Hematopoietic multipotent progenitor cell (in vitro differentiated cells): Measurements from ENCODE around the genes TMEM262, TM7SF2 and SYVN1.

GRCh38 chr11:64372262-64373413 lies 13.7 kb downstream of the RPS6KA4 start:
- CAGE, long polyA plus RNA = no peak

DNA sequence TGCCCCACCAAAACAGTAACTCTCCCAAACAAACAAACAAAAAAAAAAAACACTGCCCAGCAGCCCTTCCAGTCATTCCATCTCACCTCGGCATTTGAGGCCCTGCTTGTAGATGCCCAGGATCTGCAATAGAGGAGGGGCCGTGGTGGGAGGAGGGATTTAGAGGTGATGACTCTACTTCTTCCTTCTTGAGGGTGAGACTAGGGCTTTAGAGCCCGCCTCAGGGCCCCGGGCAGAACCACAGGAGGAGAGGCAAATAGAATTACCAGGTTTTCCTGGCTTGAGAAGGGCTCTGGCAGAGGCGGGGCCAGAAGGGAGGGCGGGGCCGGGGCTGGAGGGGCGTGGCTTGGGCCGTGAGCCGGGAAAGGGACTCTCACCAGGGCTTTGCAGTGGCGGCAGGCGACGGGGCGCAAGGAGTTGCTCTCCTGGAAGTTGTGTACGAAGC lies 6.7 kb upstream of the NRXN2 start:
- CAGE, long polyA plus RNA = no peak

GRCh38 chr11:64761556-64762023 lies 1.8 kb upstream of the PYGM start:
- CAGE, long polyA plus RNA = no peak

DNA sequence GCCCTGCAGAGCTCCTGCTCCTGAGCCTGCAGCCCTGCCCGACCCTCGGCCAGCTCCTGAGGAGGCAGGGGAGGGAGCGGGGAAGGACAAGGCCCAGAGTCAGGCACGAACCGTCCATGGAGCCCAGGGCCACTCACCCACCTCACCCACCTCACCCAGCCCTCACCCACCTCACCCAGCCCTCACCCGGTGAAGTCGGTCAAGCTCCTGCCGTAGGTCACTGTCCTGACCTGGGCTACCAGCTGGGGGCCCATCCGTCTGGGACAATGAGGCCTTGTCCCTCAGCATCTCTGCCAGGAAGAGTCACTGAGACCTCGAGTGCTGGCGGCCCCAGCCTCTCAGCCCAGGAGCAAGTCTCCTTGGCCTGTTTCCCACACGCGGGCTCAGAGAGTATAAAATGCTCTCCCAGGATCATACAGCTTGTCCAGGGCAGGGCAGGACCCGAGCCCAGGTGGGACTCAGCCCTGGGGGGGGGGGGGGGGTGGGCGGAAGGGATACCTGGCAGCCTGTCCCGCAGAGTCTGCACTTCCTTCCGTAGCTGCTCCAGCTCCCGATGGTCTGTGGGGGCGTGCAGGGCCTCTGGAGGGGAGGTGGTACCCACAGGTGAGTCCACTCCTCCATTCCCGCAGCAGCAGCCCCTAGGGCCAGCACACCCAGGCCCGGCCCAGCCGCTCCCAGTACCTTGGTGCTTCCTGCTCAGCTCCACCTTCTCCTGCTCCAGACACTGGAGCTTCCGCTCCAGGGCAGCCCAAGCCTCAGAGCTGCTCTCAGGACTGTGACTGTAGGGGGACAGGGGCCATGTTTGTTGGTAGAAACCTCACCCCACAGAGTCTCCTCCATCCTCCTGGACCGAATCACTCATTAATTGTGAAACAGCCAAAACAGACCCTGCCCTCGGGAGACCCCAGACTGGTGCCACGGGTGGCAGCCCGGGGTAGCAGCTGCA lies 7.9 kb downstream of the CDC42BPG start:
- CAGE, long polyA plus RNA = no peak

DNA sequence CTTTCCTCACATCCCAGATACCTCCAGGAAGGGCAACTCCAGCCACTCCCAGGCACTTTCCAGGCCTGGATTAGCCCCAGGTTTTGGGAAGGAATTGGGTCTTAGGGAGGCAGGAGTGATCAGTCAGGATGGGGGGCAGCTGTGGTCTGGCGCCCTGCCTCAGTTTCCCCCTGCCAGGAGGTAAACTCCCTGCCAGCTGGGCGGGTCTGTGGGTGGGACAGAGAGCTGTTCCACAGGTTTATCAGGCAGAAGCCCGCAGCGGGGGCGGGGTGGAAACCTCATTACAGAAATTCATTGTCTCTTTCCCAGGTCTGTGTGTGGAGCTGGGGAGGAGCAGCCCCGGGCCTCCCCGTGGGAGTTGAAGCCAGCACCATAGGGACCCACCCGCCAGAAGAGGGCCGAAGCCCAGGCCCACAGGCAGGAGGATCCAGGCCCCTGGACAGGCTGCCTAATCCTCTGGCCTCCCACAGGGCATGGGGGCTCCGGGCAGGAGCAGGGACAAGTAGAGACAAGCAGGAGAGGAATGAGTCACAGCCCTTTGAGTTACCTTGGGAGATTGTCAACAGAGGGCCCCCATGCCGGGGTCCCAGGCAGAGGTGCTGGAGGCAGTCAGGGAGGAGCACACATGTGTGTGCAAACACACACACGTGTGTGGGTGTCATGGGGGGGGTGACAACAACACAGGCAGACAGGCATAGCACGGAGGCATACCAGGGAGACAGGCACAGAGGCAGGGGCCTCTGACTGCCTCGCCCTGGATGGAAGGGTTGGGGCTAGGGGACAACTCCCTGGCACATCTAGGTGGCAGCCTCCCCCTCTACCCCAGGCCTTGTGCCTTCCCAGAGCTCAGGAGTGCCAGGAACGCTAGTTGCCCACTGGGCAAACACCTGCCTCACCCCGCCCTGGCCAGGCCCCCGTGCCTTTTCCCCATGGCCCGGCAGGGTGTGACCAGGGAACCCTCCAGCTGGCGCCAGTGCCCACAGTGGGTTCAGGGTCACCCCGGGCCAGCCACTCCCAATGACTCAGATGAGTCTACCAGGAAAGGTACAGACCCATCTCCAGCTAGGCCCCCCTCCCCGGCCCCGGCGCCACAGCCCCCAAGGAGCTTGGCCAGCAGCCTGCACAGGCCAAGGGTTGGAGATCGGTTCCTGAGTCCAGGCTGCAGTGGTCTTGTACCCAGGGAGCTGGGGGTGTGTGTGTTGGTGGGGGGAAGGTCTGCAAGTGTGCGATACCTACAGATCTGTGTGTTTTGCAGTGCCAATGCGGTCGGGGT lies 1.3 kb downstream of the CDC42BPG start:
- CAGE, long polyA plus RNA = no peak

DNA sequence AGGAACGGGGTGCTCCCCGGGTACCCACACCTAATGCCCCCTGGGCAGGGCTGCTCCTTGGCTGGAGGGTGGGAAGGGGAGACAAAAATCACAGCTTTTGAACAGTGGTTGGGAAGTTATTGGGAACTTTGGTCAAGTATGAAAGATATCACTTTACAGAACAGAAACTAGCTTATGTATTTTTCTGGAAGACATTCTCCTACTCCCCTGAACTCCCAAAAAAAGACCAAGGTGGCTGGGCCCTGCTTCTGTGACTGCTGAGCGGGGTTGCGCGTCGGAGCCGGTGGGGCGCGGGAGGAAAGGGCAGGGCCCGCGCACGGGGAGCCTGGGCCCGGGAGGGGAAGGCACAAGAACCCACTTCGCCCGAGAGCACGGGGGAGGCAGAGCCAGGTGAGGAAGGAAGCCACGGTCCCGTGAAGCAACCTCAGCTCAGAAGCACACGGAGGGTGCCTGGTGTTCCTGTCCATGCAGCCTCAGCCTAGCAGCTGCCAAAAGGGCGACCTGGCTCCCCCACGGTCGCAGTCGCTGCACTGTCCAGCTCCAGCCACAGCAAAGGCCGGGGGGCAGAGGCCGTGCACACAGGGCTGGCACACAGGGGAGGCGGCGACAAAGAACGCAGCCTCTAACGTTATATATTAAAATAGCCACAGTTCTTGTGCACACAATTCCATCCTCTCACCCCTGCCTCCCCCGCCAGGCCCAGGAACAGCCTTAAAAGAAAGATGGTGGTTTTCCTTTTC lies 9.2 kb upstream of the CDC42BPG start:
- CAGE, long polyA plus RNA = no peak

- CAGE, long polyA plus RNA = no peak
These were observed 9.6 kb upstream of the EHD1 start for GRCh38 chr11:64887827-64888535.

DNA sequence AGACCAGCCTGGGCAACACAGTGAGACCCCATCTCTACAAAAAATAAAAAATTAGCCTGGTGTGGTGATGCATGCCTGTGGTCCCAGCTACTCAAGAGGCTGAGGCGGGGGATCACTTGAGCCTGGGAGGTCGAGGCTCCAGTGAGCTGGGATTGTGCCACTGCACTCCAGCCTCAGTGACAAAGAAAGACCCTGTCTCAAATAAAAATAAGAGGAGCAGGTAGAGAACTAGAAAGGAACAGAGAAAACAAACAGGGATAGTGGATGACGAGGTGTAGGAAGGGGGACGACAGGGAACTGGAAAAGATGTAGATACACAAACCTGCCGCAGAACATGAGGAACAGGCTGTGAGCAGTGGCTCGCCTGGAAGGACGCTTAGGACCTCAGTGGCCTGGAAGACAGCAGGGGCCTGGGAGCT lies 13.7 kb upstream of the EHD1 start:
- CAGE, long polyA plus RNA = no peak

- CAGE, long polyA plus RNA = no peak
These were observed 3.4 kb downstream of the ATG2A start for GRCh38 chr11:64913551-64913976.

DNA sequence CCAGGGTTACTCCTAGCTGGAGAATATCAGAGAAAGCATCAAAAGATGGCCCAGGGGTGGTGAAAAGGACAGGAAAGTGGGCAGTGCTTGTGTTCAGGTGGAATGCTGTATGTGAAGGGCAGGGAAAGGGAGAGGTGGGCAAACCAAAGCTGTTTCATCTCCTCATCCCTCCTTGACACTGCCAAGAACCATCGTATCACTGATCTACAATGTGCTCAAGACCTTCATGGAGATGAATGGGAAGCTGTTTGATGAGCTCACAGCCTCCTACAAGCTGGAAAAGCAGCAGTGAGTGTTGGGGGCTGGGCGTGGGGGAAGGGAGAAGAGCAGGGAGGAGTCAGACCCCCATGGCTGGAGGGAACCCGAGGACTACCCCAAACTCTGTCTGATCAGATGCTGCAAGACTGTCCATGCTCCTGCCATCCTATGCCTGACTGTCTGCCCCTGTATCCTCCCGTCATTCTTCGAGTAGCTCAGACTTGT lies 2.7 kb downstream of the GPHA2 start:
- CAGE, long polyA plus RNA = no peak

- CAGE, long polyA plus RNA = no peak
These were observed at the start of gene TMEM262 for GRCh38 chr11:65088958-65089643. TSS of gene TMEM262 (minus strand) at chr11:65089110.

DNA sequence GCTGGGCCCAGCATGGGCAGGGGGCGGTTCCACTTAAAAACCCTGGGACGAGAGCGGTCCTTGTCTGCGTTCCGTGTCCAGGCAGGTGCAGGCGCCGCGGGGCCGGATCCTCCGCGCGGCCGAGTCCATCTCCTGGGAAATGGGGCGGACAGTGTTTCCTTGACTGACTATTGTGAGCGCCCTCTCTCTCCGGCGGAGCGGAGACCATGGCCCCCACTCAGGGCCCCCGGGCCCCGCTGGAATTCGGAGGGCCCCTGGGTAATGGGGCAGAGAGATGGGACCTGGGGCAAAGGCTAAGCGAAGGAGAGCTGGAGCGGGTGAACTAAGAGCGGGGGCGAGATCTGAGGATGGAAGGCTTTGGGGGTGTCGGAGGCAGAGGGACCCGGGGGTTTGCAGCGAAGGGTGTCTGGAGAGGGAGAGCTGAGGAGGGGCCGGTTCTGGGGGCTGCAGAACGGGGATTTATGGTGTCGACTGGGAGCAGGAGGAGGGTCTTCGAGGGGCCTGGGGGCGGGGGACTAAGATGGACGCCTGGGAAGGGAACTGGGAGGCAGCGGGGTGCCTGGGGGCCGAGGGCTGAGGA lies at the start of gene TM7SF2:
Gene TM7SF2, plus strand, starts transcription at position 63 of the 580 bp plus-strand sequence.
- CAGE, long polyA plus RNA = start-site peak on the plus strand centred at position 60 of the sequence, 19 bp wide, 143 reads

DNA sequence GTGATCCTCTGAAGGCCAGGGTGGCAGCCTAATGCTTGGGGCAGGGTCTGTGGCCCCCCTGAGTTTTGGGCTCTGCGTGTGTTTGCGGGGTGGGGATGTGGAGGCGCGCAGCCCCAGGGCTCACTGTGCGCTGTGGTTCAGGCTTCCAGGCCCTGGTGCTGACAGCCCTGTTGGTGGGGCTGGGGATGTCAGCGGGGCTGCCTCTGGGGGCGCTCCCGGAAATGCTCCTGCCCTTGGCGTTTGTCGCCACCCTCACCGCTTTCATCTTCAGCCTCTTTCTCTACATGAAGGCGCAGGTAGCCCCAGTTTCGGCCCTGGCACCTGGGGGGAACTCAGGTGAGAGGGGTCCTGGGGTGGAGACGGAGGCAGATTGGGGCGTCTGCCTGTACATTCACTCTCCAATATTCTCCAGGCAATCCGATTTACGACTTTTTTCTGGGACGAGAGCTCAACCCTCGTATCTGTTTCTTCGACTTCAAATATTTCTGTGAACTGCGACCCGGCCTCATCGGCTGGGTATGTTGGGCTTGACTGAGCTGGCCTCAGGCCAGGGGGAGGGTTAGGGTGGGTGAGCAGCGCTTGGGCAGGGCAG lies 1.5 kb downstream of the TM7SF2 start:
- CAGE, long polyA plus RNA = no peak

- CAGE, long polyA plus RNA = no peak
These were observed 1.8 kb downstream of the ZNHIT2 start for GRCh38 chr11:65115650-65116056.

- CAGE, long polyA plus RNA = no peak
These were observed 1.9 kb downstream of the FAU start for GRCh38 chr11:65119850-65120533.

DNA sequence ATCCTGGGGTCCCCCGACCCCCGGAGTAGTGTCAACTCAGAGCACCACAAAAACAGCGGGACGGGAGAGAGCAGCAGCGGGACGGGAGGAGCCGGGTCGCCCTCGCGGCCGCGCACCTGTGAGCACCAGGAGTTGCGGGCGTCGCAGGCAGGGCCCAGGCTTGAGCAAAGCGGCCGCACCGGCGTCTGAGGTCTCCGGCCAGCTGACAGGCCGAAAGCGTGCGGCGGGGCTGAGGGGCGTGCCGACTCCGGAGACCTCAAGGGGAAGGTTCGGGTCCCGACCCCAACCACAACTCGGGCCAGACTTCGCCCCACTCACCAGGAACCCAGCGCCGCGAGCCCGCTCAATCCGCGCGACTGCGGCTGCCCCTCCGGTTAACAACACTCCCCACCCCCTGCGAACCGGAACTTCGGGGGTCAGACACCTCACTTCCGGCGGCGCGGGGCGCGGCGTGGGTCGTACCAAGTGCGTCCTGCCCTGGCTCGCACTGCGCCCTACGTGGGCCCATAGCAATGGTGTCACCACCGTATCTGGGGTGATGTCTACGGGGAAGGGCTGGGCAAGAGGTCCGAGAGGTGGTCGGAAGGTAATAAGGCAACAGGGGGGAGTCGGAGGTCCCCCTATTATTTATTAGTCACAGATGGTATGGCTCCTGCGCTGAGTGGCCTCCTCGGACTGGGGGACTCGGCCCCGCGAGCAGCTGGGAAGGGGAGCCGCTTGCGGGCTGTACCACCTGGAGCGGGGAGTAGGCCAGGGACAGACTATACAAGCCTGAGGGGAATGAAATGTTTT lies at the start of gene SYVN1:
Gene SYVN1, minus strand, starts transcription at position 382 of the 792 bp plus-strand sequence.
- CAGE, long polyA plus RNA = no peak

- CAGE, long polyA plus RNA = no peak
These were observed 24.6 kb downstream of the CAPN1 start for GRCh38 chr11:65205910-65207066.

DNA sequence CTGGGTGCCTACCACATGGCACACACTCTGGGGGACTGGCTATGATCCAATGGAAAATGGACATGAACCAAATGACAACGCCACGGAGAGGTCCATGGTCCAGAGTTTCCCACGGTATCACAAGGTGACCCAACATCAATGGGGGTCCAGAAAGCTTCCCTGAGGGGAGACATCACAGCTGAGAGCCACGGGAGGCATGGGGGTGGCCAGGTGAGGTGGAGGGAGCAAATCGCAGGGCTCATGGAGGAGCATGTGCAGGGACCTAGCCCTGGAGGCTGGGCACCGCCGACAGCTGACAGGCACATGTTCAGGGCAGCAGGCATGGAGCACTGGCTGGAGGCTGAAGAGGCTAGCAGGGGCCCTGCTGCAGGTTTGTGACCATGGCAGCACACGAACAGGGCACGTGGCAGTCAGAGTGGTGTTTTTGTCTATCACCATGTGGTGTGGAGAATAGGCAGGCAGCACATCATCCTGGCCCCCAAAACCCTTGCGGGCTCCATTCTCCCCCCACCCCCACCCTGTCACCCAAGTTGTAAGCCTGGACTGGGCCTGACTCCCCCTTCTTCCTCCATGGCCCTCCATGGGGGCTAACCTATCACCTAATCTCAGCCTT lies 10.1 kb upstream of the CDC42EP2 start:
- CAGE, long polyA plus RNA = no peak

DNA sequence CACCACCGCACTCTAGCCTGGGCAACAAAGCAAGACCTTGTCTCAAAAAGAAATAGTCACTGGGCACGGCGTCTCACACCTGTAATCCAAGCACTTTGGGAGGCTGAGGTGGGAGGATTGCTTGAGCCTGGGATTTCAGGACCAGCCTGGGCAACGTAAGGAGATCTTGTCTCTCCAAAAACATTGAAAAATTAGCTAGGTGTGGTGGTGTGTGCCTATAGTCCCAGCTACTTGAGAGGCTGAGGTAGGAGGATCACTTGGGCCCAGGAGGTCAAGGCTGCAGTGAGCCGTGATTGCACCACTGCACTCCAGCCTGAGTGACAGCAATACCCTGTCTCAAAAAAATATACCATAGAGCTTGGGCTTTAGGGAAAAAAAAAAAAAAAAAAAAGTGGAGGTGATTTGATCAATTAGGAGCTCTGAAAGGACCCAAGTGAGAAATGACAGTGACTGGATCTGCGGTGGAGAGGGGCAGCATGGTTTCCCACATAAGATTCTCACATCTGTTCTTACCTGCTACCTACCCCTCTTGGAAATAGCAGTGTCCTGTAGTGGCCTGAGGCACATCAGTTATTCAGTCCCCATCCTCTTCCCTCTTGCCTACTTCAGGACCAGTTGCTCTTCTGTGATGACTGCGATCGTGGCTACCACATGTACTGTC lies 6.2 kb upstream of the TIGD3 start:
- CAGE, long polyA plus RNA = no peak

GRCh38 chr11:65380482-65381209 lies 1.8 kb downstream of the SLC25A45 start:
- CAGE, long polyA plus RNA = no peak